Vermiform appendix (tissue), 1 donor: Measurements from ENCODE around the gene NEGR1.

DNA sequence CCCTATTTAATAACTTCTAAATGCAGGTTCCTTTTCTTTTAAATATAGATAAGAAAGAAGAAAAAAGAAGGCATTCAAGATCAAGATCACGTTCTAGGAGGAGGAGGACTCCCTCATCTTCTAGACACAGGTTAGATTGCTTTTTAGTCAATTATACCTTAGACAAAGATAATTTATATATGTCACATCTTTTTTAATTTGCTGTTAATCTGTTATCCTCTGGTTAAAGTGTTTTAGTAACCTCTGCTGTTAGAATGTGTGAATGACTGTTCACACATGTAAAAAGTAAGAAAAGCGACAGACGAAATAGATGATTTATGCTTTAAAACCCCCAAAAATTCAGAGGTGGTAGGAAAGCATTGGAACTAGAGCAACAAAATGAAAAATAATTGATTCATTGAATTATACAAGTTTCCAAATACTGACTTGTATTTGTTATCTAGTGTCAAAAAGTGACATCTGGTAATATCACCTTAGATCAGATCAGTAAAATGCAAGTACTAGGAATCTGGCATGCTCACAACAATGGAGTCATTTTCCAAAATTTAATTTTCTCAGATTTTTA, 18.3 kb downstream of the SRSF11 start:
- PRO-cap: no peak

GRCh38 chr1:70246974-70247449, 25.8 kb downstream of the SRSF11 start:
- PRO-cap: no peak

DNA sequence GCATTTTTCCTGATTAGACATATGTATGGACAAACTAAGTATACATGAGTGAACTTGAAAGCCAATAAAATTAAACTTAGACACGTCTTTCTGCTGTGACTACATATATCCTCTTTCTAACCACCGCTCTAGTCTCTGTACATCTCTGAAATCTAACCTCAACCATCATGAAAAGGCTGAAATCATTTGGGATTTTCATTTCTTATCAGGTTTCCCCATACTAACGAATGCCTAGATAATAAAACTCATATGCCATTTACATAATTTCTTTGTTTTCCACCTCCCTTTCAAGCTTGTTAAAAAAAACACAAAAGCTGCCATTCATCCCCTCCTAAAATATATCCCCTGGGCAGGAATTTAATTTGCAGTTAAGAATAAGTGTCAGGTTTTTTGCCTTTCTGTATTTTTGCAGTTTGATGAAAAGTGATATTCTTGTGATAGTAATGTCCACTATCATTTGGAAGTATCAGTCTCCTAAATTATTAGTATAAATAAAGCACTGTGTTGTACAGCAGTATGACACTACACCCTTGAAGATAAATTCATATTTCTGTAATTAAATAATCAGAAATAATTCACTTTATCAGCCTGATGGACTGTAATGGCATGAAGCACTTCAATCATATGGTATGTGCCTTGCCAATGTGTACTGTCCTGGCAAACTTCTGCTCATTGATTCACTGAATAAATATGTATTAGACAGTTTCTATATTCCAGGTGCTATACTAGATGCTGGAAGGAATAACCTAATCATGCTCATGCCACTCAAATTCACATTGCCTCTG, 37.7 kb downstream of the PTGER3 start:
- PRO-cap: no peak

DNA sequence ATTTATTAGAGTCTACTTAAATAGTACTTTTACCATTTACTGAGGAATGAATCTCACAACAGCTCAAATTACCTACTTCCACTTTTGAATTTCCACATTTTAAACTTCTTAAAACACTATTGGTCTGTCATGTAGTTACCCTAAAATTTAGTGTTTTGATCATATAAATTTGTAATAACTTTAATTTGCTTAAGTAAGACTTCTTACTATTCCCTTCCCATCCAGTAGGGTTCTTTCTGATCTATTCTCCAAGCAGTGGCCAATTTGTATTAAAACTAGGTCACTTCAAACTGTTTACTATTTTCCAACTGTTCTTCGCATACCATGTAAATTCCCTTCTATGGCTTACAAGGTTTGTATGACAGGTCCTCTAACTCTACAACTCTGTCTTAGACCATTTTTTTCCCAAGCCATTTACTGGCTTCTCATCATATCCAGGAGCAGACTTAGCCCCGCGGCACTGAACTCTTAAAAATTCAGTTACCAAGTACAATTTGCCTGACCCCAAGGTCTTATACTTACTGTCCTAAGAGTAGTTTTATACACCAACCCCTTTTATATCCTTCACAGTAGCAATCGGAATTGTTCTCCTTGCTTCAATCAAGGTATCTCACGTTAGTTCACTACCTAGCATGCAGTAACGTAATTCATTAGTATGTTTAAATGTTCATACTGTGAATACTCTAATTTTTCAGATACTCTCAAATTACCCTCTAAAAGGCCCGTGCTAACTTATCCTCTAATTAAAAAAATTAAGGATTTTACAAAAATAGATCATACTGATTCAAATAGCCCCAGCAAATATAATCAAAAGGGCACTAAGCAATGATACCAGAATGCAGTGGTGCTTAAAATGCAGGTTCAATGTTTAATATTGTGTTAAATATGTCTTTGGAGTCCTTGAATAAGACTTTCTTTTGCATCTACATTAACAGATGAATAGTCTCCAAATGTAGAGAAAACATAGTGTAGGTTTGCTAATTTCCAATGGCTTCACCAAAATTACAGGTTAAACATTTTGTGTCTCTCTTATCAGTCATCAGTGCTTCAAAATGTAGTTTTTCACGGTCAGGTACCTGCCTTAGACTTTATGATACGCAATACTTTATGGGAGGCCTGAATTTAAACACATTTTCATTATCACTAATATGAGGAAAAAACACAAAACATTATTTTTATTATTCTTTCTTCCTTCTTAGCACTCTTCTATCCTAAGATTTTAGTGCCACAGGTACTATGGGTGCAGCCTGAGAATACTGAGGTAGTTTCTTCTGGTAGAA, 8.9 kb upstream of the PTGER3 start:
- PRO-cap: no peak

DNA sequence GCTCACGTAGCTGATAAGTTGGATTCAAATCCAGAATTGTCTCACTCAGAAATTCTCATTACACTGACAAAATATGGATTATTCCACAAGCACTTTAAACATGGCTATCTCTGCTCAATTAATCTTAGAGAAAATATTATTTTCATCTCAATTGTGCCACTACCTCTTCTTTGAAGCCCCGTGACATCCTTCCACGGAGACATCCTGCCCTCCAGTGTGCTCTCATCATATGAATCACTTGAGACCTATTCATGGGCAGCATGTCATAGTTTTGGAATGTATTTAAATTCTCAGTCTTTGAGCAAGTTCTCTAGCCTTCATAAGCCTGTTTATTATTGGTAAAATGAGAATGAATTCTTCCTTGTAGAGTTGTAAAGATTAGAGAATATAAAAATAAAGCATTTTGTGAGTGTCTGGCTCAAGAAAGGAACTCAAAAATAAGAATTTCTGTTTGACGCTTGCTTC, 557.2 kb upstream of the ZRANB2 start:
- PRO-cap: no peak

DNA sequence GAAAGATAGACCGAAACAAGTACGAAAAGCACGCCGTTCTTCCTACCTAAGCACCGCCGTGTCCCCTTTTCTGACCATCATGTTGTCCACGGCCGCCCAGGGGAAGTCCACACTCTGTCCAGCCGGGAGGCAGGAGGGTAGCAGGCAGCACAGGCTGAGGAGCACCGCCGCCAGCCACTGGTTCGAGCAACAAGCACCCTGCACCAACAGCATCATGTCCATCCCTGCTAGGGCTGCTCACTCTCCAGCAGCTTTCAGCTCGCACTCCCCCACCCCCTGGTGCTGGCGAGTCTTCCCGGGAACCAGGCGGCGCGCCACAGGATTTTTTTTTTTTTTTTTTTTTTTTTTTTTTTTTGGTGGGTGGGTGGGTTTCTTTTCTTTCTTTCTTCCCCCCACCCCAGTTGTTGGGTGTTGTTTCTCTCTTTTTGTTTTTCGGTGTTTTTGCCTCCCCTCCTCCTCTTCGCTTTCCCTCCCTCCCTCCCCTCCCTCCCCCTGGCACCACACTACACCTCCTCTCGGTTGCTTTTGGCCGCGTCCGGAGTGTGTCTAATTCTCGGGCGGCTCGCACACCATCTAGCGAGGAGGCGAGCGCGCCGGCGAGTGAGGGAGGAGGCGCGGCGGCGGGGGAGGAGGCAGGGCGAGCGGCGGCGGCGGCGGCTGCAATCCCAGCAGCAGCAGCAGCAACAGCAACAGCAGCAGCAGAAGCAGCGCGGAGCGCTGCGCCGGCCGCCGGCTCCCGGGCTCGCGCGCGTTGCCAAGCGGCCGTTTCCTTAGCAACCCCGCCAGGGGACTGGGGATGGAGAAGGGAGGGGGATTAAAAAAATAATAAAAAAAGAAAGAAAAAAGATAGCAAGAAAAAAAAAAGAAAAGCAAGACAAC, at the start of gene NEGR1:
NEGR1 (minus strand) TSS at position 267 of the 879 bp plus-strand sequence.
- PRO-cap: bidirectional peak, plus-strand start at position 701 of the sequence, minus-strand start at position 575 of the sequence

GRCh38 chr1:74594221-74594591, 79.4 kb downstream of the ERICH3 start:
- PRO-cap: no peak

DNA sequence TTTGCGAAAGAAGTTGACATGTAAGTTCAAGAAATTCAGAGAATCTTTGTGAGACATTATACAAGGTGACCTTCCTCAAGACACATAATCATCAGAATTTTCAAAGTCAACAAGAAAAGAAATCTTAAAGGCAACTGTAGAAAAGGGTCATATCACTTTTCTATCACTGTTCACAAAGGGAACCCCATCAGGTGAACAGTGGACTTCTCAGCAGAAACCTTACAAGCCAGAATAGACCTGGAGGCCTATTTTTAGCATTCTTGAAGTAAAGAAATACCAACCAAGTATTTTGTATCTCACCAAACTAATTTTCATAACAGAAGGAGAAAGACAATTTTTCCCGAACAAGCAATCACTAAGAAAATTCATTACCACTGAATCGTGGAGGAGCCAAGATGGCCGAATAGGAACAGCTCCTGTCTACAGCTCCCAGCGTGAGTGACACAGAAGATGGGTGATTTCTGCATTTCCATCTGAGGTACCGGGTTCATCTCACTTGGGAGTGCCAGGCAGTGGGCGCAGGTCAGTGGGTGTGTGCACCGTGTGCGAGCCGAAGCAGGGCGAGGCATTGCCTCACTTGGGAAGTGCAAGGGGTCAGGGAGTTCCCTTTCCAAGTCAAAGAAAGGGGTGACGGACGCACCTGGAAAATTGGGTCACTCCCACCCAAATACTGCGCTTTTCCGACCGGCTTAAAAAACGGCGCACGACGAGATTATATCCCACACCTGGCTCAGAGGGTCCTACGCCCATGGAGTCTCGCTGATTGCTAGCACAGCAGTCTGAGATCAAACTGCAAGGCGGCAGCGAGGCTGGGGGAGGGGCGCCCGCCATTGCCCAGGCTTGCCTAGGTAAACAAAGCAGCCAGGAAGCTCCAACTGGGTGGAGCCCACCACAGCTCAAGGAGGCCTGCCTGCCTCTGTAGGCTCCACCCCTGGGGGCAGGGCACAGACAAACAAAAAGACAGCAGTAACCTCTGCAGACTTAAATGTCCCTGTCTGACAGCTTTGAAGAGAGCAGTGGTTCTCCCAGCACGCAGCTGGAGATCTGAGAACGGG, 235.1 kb downstream of the SLC44A5 start:
- PRO-cap: no peak

DNA sequence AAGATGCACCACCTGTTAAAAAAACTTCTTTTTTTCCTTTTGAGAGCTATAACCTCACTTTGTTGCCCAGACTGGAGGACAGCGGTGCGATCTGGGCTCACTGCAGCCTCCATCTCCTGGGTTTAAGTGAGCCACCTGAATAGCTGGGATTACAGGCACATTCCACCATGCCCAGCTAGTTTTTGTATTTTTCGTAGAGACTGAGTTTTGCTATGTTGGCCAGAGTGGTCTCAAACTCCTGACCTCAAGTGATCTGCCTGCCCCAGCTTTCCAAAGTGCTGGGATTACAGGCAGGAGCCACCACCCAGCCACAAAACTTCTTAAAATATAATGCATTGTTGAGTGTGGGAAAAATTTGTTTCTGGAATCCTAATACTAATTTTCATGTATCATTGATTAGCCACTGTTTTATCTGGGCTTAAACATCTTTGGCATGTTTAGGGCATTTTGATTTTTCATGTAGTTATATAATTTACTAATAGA, 2.3 kb downstream of the RABGGTB start:
- PRO-cap: no peak

- PRO-cap: no peak
Observed at GRCh38 chr1:75790961-75791855, 5.2 kb downstream of the RABGGTB start.

- PRO-cap: no peak
Observed at GRCh38 chr1:76068598-76069106, 5.9 kb upstream of the ST6GALNAC3 start.

DNA sequence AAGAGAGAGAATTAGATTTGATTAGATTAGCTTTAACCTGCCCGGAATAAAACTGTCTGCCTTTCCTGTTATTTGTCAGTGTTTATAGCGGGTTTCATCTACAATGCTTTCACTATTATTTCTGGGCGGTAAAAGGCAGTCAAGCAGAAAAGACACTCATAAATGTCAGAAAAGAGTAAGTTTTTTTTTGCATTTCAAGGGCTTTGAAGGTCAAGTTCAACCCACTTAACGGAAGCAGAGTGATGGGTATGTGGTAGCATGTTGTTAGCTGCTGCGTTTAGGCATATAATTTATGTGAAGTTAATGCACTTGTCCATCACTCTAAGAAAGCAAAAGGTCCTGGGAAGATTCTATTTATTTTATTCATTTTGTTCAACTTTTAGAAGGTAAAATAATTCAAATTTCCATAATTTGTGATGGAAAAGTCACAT, 220.0 kb downstream of the ST6GALNAC3 start:
- PRO-cap: no peak

DNA sequence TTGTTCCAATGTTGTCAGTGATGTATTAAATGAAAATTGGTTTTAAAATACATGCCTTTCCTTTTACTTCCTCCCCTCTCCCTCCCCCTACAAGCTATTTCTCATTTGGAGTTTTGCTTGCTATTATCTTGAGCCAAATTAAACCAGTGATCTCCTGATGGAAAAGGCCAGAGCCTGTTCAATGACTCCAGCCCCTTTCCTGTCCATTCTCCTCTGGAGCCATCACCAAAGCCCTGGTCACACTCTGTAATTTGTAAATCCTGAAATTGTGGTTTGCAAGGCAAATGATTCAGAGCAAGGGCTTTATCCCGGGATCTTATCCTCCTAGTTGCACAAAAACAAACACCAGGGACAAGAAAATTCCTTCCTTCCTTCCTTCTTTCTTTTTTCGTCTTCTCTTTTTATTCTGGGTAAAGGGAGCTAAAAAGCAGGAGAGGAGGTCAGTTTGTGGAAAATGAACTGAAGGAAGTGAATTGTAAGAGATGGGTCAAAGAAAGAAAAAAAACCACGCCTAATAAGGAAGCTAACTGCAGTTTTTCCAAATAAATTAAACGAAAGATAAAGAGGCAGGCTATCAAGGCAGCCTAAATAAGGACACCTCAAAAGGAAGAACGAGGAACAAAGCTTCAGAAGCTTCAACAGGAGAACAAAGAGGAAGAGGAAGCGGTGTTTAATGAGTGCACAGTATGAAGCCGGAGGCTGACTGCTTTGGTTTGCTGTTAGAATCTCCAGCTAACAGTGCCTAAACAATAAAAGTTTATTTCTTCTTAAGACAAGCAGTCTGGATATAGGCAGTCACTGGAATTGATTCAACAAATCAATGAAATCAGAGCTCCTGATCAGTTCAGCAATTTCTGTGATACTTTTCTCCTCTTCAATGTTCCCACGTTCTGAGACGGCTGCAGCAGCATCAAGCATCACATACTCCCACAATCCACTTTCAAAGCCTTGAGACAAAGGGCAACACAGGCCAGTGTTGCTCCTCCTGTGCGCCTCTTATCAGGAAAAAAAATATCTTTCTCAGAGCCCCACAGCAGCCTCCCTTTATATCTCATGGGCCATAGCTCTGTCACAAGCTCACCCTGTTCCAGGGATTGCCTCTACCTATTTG, 365.9 kb upstream of the ST6GALNAC5 start:
- PRO-cap: no peak

DNA sequence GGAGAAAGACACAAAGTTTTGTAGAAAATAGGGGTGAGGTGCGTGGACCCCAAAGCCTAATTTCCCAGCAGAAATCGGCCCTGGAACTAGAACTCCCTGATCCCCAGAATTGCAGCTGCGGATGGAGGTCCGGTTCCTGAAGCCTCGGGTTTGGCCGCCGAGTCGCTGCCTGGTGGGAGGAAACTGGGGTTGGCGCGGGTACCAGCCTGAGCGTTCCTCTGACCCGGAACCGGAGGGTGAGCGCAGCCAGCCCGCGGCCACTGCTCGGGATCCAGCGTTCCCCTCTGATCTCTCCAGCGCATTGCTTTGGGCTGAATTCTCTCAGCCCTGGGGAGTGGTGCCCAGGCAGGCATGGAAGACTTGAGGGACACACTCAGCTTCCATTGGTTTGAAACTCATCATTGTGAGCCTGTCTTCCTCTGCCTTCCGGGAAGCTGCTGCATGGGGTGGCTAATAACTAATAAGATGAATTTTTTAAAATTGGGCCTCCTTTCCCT, 1.7 kb downstream of the ST6GALNAC5 start:
- PRO-cap: unidirectional peak, minus-strand start at position 220 of the sequence

GRCh38 chr1:77758674-77759345, 842 bp downstream of the USP33 start:
- PRO-cap: bidirectional peak, plus-strand start at chr1:77759236, minus-strand start at chr1:77759188

- PRO-cap: no peak
Observed at GRCh38 chr1:77936070-77936440, 42.8 kb downstream of the FUBP1 start.

DNA sequence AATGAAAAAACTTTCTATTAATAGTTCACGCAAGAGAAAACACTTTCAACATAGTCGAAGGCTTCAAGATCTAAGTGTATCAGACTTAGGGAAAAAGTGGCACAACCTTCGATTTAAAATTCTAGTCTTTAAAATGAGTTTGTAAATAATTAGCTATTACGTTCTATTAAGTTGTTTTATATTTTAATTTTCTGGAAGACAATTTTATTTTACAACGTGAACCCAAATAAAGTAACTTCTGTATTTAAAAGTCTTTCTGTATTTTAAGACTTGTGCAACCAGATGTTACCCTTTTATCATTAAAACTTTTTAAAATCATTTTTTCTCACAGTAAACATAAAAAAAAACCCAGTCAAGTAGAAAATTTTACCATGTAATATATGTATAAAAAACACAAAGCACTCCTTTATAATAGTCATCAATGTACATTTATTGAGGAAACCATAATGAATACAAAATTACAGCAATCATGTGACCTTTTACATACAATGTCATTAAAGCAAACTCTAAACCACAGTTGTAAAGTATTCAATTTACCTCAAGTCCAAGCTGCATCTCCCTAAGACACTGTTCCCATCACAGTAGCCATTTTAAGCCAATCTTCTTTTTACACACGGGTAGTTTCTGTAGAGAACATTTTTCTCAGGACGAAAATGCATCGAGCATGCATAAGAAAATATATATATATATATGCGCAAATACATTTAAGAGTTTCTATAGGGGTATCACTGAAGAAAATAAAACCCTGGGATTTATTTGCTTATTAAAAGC, 35.0 kb downstream of the FUBP1 start:
- PRO-cap: no peak

- PRO-cap: no peak
Observed at GRCh38 chr1:77948056-77948913, 30.6 kb downstream of the FUBP1 start.

DNA sequence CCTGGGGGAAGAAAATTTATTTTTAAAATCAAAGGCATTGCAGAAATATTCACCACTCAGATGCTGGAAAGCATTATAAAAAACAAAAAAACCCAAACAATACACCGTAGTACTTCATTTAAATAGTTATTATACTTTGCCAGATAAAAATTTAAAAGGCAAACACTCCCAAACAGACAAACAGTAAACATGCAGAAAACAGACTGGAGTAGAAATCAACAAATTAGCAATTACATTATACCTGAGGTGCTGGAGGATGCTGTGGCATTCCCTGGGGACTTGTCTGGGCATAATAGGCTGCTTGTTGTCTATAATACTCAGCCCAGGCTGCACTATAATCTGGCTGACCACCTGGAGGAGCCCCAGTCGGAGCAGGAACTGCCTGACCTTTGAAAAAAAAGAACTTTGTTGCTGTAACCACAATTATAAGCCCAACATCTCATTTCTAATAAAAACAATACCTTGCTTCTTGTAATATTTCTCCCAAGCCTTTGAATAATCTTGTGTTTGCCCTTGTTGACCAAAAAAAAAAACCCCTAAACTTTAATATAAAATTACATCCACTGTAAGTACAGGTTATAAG, 29.9 kb downstream of the FUBP1 start:
- PRO-cap: no peak

DNA sequence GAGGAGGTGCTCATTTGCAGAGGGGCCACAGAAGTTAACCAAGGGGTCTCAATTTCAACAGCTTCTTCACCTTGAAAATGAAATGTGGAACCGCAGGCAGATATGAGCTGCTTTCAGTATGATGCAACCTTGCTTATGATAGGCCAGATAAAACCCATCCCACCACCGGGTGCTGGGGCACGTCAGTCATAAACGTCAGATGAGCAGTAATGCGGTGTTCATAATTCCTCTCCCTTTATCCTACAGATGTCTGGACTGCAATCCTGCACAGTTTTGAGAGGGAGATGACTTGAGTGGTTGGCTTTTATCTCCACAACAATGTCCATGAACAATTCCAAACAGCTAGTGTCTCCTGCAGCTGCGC, 1.6 kb downstream of the PTGFR start:
- PRO-cap: no peak